Peyer's patch (tissue), 4 donors: ENCODE results near the genes TACO1, STRADA, DDX42, SMARCD2, PRR29 and DDX5.

- PRO-cap = bidirectional peak, plus-strand start at chr17:63600895, minus-strand start at chr17:63600775
- RAMPAGE, long total RNA, 4 experiments = start-site peak on the plus strand in 2 of 4 experiments, at chr17:63600866-63600965 at its widest, 66 to 113 reads per replicate
Measured at GRCh38 chr17:63600446-63601848, at the start of gene TACO1. Gene TACO1, plus strand, starts transcription at chr17:63600895.

GRCh38 chr17:63665545-63666093 is 34.3 kb downstream of the LIMD2 start:
- PRO-cap = no peak
- RAMPAGE, long total RNA, 4 experiments = no peak in any of the 4 experiments

DNA sequence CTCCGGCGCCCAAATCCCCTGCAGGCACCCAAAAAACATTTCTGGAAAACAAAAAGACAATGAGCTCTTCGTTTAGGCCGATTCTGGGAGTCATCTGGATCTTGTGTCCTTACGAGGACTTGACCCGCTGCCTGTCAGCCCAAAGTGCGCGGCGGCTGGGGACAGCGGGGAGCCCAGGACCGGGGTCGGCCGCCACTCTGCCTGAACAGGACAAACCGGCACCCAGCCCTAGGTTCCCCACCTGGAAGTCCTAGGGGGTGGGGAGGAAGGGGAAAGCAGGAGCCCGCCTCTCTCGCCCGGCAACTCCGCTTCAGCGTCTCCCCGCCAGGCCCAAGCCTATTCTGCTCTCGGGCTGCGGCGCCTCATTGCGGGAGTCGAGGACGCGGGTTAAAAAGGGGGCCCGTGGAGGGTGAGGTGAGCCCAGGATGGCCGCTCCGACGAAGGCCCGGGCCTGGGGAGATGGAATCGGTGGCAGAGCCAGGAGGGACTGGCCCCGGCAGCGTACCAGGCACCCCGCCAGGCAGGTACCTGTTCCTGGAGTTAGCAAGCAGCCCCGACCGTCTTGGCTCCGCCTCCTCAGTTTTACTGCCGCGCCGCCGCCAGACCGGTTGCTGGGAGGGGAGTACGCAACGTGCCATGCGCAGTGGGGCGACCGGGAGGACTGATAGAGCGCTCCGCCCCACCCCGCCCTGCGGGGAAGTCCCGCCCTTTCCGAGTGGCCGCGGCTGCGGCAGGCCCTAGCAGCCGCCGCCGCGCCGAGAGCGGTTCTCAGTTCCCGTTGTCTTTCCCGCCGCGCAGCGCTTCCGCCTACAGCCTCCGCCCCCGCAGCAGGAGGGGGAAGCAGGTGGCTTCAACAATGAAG is at the start of gene STRADA:
Gene STRADA, minus strand, starts transcription at position 587 of the 862 bp plus-strand sequence.
- PRO-cap = unidirectional peak, minus-strand start at position 136 of the sequence; unidirectional peak, minus-strand start at position 338 of the sequence; bidirectional peak, plus-strand start at position 771 of the sequence, minus-strand start at position 584 of the sequence
- RAMPAGE, long total RNA, 4 experiments = start-site peak on the minus strand in 3 of 4 experiments, centred at positions 570 to 585 of the sequence, 13 to 105 reads per replicate

DNA sequence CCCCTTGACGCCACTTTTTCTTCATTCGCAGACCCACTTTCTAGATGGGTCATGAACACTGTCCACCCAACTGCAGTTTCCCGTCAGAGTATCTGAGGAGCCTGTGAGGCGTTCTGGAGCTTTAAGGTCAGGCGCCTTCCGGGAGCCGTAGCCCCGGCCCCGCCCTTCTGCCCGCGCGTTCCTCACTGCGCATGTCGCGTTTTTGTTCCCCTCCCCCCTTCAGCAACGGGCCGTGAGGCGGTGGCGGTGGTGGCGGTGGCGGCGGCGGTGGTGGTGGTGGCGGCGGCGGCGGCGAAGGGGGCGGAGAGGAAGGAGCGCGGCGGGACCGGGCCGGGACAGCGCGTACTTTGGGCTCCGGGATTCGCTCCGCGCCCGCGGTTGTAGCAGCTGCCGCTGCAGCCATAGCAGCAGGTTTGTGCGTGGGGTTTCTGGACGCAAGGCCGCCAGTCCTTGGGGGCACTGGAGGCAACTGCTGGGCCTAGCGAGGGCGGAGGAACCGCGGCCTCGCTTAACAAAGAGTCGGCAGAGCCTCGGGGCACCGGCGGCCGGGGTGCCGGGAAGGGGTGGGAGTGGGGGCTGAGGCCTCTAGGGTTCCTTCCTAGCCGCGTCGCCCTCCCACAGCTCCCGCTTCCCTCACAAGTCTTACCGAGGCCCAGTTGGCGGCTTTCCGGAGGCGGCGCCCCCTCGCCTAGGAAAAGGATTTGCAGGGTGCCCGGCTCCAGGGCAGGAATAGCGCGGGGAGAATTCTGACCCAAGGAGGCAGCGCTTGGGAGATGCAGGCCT is at the start of gene DDX42:
Gene DDX42, plus strand, starts transcription at position 205 of the 783 bp plus-strand sequence.
- PRO-cap = bidirectional peak, plus-strand start at position 225 of the sequence, minus-strand start at position 94 of the sequence
- RAMPAGE, long total RNA, 4 experiments = start-site peak on the plus strand in 1 of 4 experiments, centred at position 308 of the sequence, 12 reads per replicate

GRCh38 chr17:63842128-63843334 is at the start of gene SMARCD2:
Gene SMARCD2, minus strand, starts transcription at chr17:63842685.
- PRO-cap = unidirectional peak, minus-strand start at chr17:63842463; bidirectional peak, plus-strand start at chr17:63842878, minus-strand start at chr17:63842685; bidirectional peak, plus-strand start at chr17:63843141, minus-strand start at chr17:63842936
- RAMPAGE, long total RNA, 4 experiments = start-site peak on the minus strand in 1 of 4 experiments, at chr17:63842864-63842968 at its widest, 8 reads per replicate

- PRO-cap = no peak
- RAMPAGE, long total RNA, 4 experiments = no peak in any of the 4 experiments
Measured at GRCh38 chr17:63969081-63969654, 3.5 kb downstream of the SCN4A start.

- PRO-cap = no peak
- RAMPAGE, long total RNA, 4 experiments = no peak in any of the 4 experiments
Measured at GRCh38 chr17:63997626-63998821, at the start of gene PRR29. Gene PRR29, plus strand, starts transcription at chr17:63998351.

- PRO-cap = no peak
- RAMPAGE, long total RNA, 4 experiments = no peak in any of the 4 experiments
Measured at GRCh38 chr17:64005333-64006356, 7.5 kb downstream of the PRR29 start.

GRCh38 chr17:64081716-64082563 is 48.0 kb downstream of the ERN1 start:
- PRO-cap = bidirectional peak, plus-strand start at chr17:64082389, minus-strand start at chr17:64082236
- RAMPAGE, long total RNA, 4 experiments = no peak in any of the 4 experiments

DNA sequence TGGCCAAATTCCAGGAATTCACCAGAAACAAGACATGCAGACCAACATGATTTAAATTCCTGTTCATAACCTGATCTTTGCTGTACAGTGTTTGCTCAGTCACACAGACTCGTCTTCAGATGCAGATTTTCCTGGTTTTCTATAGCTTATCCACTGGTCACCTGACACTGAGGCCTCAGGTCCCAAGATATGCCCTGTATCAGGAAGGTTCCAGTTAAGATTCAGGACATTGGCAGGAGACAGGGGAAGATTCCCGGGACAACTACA is 47.4 kb downstream of the ERN1 start:
- PRO-cap = no peak
- RAMPAGE, long total RNA, 4 experiments = no peak in any of the 4 experiments

GRCh38 chr17:64082831-64083294 is 47.1 kb downstream of the ERN1 start:
- PRO-cap = no peak
- RAMPAGE, long total RNA, 4 experiments = no peak in any of the 4 experiments

- PRO-cap = no peak
- RAMPAGE, long total RNA, 4 experiments = start-site peak on the minus strand in 1 of 4 experiments, at chr17:64086092-64086388 at its widest, 5 to 6 reads per replicate
Measured at GRCh38 chr17:64085346-64086505, 44.2 kb downstream of the ERN1 start.

DNA sequence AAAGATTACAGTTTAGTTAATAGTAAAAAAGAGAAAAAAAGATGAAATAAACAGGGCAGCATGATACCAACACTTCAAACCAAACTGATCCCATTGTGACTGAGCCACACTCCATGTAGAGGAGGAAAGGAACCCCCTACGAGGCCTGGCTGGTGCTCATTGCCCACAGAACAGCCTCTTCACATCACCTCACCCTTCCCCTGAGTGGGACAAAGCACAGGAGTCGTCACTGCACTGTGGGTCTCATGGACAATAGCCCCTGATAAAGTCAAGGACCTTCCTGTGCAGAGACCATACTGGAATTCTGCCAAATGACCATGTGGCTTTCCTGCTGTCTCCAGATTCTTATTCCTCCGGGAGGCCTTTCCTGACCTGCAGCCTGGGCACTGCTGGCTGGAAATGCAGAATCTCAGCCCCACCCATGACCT is 60.4 kb upstream of the ERN1 start:
- PRO-cap = no peak
- RAMPAGE, long total RNA, 4 experiments = no peak in any of the 4 experiments

DNA sequence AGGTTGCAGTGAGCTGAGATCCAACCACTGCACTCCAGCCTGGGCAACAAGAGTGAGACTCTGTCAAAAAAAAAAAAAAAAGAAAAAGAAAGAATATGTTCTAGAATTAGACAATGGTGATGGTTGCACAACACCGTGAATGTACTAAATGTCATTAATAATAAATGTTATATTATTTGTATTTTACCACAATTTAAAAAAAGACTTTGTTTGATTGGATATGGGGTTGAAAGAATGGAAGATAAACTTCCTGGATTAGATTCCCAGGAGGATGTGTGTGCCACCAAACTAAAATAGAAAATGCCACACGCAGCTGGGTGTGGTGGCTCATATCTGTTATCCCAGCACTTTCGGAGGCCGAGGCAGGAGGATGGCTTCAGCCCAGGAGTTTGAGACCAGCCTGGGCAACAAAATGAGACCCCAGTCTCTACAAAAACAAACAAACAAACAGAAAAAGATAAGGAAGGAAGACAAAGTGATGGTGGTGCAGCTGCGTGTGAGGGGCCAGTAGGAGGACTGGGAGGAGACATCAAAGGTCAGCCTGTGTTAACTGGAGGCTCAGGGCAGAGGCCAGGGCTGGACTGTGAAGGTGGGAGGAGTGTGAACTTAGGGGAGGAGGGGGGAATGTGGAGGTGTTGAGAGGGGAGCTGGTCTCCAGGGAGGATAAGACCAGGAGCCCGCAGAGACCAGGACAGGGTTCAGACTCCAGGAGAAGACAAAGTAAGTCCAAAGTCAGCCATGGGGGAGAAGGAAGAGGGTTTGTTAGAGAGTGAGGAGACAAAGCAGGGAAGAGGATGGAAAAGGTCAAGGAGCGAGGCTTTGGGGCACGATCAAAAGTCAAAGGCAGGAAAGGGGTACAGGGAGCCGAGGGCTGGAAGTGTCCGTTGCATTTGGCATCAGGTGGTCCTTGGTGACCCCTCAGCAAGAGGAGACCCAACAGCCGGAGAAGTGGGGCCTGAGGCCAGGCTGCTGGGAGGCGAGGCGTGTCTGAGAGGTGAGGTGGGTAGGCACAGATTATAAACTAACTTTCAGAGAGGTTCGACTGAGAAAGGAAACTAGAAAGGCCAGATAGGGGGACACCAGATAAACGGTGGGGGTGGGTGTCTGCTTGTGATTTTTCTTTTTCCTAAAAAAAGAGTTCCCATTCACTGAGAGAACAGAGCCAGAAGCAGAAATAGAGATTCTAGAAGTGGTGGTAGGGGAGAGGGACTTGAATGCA is 3.9 kb downstream of the PECAM1 start:
- PRO-cap = no peak
- RAMPAGE, long total RNA, 4 experiments = no peak in any of the 4 experiments

DNA sequence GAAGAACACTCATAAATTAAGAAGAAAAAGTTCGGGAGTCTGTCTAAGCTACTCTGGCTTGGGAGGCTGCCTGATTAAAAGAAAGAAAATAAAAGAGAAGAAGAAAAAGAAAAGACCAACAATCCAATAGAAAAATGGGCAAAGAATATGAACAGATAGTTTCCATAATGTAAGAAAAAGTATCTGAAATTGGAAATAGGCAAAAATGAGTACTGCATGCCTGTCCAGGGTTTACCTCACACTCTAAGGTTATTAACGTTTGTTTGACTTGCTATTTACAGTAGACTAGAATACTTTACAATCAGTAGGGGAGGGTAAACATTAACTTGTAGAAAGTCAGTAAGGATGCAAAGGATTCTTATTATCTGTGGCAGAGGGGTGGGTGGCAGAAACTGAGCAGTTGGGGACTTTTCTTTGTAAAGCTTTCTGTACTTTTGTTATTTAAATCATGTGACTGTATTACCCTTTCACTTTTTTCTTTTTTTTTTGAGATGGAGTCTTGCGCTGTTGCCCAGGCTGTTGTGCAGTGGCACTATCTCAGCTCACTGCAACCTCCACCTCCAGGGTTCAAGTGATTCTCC is 5.4 kb upstream of the PECAM1 start:
- PRO-cap = no peak
- RAMPAGE, long total RNA, 4 experiments = no peak in any of the 4 experiments

GRCh38 chr17:64496458-64496701 is 474 bp downstream of the POLG2 start:
- PRO-cap = no peak
- RAMPAGE, long total RNA, 4 experiments = no peak in any of the 4 experiments

DNA sequence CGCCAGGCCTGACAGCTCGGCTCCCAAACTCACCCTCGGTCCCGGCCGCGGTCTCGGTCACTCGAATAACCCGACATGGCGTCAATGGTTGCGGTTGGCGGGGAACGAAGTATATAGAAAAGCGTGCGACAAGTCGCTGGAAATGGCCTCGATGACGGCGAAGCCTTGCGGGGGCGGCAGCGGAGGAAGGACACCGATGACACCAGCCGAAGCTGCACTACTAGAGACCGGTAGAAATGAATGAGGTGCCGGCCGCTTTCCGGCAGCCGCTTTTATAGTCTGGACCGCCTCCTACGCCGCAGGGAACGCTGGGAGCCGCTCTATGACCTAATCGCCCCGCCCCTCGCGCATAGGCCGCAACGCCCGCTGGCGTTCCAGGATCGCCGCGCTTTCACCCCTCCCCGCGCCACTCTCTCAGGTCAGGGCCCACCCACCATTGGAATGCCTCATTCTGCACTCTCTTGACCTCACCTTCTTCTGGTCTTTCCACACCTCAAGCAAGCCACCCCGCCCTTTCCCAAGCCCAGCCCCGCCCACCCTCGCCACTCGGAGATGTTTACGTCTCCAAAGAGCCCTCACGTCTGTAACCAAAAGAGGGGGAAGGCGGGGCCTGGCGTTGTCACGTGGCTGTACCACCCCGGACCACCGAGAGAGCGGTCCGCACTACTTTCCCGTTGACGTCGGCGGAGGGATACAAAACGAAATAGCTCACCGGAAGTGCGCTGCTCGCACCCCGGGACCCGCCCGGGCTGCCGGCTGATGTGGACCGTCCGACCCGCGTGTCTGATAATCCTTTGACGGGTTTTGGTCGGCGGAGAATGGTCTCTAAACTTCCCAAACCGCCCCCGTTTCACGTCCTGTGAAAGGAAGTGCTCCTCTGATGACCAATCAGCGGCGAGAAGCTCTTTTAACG is at the start of gene DDX5:
Gene DDX5, minus strand, starts transcription at position 247 of the 913 bp plus-strand sequence.
- PRO-cap = bidirectional peak, plus-strand start at position 379 of the sequence, minus-strand start at position 247 of the sequence; bidirectional peak, plus-strand start at position 590 of the sequence, minus-strand start at position 475 of the sequence; bidirectional peak, plus-strand start at position 731 of the sequence, minus-strand start at position 796 of the sequence
- RAMPAGE, long total RNA, 4 experiments = start-site peak on the plus strand in 1 of 4 experiments, centred at position 728 of the sequence, 25 reads per replicate; start-site peak on the minus strand in 4 of 4 experiments, centred at positions 75 to 842 of the sequence, 16 to 1,477 reads per replicate

- PRO-cap = no peak
- RAMPAGE, long total RNA, 4 experiments = no peak in any of the 4 experiments
Measured at GRCh38 chr17:64515606-64516520, 9.1 kb downstream of the CEP95 start.

- PRO-cap = no peak
- RAMPAGE, long total RNA, 4 experiments = no peak in any of the 4 experiments
Measured at GRCh38 chr17:64530431-64531345, 23.9 kb downstream of the CEP95 start.

- PRO-cap = no peak
- RAMPAGE, long total RNA, 4 experiments = no peak in any of the 4 experiments
Measured at GRCh38 chr17:64545504-64546319, 38.9 kb downstream of the CEP95 start.